Measurements from ENCODE around the genes HUS1 and SUN3.

GRCh38 chr7:45240184-45240388, 82.5 kb downstream of the RAMP3 start:
- RRBS = no CpG with 5 or more reads among the region's 4 CpGs

- RRBS = no CpG with 5 or more reads among the region's 3 CpGs
These were observed 117.3 kb downstream of the ADCY1 start for GRCh38 chr7:45691423-45691857.

DNA sequence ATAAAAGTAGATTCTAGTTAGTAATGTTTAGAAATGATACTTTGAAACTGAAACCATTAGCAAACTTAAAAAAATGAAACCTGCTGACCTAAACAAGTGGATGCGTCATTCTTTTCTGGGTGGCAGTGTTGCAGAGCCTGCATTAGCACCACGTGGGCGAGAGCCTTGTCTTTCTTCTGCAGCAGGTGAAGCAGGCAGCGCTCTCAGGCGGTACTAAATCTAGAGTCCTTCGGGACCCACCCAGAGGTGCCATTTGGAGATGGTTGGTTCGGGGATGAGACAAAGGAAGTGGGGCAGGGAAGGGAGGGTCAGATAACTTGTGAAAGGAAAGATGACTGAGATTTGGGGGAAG, 759.1 kb upstream of the IGFBP3 start:
- RRBS = no CpG with 5 or more reads among the region's 7 CpGs

GRCh38 chr7:46759516-46759974, 822.4 kb downstream of the TNS3 start:
- RRBS = no CpG with 5 or more reads among the region's 8 CpGs

GRCh38 chr7:46763853-46764692, 817.8 kb downstream of the TNS3 start:
- RRBS = no CpG with 5 or more reads among the region's 3 CpGs

- RRBS = no CpG with 5 or more reads among the region's 5 CpGs
These were observed 400.1 kb downstream of the TNS3 start for GRCh38 chr7:47181702-47182399.

DNA sequence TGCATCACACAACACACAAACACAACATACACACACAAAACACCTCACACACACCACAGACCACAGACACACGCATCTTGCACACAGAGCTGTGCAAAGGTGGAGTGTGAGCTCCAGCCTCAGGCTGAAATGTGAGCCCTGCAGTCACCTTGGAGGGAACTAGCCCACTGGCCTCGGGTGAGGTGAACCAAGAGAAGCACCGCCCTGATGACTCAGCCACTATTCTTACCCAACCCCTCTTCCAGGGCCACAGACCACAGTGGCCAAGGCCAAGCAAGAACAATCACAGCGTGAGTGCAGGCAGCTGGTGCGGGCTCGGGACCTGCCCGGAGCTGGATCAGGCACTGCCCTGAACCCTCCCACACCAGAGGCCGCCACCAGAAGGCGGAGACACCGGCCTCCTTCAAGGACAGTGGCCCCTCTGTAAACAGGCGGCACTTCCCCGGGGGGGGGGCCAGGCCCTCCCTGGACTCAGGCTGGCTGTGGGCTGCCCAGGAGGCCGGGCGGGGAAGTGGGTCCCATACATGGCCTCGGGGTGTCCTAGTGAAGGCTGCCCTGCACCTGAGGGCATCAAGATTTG, 106.7 kb downstream of the TNS3 start:
- RRBS = 3% methylated on average over 7 of the region's 15 CpGs

GRCh38 chr7:47570427-47571137, 11.3 kb downstream of the TNS3 start:
- RRBS = 96% methylated on average over 3 of the region's 7 CpGs

DNA sequence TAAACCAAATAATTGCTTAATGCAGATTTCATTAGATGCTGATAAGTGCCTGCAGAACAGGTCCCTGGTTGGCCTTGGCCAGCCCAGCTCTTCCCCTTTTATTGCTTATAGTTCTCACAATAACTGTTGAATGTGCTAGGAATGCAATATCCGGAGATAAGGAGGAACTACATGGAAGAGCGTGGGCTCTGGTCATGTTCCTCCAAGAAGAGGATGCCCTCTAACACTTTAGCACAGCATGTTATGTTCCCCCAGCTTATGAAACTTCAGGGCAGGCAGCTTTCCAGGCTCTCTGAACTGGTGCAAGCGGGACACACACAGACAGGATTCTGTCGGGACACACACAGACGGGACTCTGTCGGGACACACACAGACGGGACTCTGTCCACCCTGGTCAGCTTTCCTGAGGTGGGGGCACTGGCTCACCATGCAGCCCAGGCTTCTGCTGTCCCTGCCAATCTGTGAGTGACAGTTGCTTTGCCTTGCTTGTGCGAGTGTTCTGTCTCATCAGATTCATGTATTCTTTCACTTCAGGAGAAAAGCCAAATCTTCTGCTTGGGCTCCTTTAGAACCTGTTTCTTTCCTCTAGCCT, 141.5 kb downstream of the PKD1L1 start:
- RRBS = no CpG with 5 or more reads among the region's 8 CpGs

- RRBS = under 1% methylated on average over 21 of the region's 65 CpGs
These were observed at the start of gene HUS1 for GRCh38 chr7:47978960-47979846. HUS1 (minus strand) TSS chr7:47979615.

DNA sequence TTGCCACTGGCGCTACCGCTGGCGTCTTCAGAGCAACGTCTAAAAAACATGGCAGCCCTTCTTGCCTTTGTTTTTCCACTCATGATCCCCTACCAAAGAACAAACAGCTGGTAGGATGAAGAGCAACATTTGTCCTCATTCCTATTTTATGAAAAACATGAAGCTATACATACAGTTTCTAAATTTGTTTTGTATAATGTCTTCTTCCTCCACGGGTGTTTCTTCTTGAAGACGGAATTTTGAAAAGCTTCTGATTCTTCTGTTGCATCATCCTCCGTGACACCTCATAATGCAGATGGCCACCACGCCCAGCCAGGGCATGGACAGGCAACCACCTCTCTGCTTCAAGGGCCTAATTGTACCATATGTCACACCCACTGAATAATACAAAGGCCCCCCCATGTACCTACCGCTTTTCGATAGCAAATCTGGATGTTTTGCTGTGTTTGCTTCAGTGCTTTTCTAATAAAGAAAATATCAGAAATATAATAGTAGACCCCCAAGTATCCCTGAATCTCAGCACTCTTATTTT, at the start of gene SUN3:
Gene SUN3, minus strand, starts transcription at position 252 of the 532 bp plus-strand sequence.
- RRBS = no CpG with 5 or more reads among the region's 10 CpGs

DNA sequence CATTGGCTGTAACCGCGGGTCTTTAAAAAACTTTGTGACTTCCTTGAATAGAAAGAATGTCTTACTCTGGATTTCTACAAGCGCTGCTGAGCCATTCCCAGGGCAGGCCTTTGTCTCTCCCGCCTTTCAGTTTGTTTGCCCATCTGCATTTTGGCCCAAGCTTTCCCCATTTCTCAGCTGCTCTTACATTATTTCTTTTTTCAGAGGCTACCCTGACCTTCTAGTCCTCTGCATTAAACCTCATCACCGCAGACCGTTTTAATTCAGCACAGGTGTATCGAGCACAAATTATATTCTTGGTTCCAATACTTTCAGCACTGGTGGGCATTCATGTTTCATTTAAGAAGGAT, 1.5 kb downstream of the UPP1 start:
- RRBS = no CpG with 5 or more reads among the region's 7 CpGs

GRCh38 chr7:48091461-48092163, 2.5 kb downstream of the UPP1 start:
- RRBS = no CpG with 5 or more reads among the region's 7 CpGs

GRCh38 chr7:48110126-48110413, 21.0 kb downstream of the UPP1 start:
- RRBS = no CpG with 5 or more reads among the region's 4 CpGs

DNA sequence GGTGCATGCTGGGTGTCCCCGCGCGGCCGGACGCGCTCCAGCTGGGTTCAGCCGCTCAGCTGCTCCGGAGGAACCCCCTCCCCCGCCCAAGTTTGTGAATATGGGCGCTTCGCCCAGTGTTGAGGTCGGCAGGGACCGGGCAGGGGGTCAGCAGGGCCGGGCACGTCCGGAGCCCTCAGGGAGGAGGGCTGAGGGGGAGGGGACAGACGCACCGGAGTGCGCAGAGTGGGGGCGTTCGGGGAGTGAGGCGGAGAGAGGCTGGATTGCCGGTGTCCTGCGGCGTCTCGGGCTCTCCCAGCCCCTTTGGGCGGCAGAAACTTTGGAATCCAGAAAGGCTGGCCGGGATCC, 684 bp downstream of the VWC2 start:
- RRBS = 81% methylated on average over 26 of the region's 28 CpGs

DNA sequence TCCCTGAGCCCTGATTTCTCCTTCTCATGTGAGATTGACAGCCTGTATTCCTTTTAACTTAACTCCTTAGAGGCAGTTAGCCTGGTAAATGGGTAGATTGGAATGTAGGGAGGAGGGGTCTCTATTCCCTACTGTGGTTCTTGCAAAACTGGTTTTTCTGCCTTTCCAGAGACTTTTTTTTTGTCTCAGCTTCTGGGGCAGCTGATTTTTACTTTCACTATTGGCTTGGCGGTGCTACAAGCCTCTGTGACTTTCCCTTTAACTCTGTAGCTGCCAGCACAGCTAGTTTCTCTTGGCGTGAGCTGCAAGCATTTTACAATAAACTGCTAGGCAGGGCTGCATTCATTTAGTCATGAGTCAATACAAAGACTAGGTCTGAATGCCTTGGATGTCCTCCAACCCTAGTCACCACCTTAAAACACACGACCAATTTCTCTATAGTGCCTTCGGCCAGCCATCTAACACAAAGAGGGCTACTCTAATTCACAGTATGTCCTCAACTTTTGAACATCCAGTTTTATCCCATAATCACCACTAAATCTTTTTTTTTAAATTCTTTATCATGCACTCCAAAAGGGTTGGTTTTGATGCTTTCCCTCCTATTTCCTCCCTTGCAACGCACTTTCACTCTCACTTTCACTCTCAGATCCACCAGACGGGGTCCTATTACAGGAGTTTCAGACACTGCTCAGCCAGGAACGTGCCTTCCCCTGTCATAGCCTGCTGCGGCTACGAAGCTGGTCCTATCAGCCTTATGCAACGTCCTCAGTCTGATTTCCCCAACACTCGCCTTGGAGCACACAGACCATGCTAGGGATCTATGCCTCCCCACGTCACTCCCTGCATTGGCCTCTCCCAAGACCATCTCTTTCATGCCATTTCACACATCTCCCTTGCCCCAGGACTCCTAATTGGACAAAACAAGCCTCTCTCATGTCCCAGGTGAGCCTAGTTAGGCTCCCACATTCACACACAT, 23.6 kb downstream of the ZPBP start:
- RRBS = no CpG with 5 or more reads among the region's 12 CpGs

- RRBS = no CpG with 5 or more reads among the region's 3 CpGs
These were observed 24.5 kb downstream of the SPATA48 start for GRCh38 chr7:50120198-50120553.

GRCh38 chr7:50306855-50308045, 2.7 kb downstream of the IKZF1 start:
- RRBS = no CpG with 5 or more reads among the region's 15 CpGs

GRCh38 chr7:50352261-50352800, 47.8 kb downstream of the IKZF1 start:
- RRBS = no CpG with 5 or more reads among the region's 4 CpGs

DNA sequence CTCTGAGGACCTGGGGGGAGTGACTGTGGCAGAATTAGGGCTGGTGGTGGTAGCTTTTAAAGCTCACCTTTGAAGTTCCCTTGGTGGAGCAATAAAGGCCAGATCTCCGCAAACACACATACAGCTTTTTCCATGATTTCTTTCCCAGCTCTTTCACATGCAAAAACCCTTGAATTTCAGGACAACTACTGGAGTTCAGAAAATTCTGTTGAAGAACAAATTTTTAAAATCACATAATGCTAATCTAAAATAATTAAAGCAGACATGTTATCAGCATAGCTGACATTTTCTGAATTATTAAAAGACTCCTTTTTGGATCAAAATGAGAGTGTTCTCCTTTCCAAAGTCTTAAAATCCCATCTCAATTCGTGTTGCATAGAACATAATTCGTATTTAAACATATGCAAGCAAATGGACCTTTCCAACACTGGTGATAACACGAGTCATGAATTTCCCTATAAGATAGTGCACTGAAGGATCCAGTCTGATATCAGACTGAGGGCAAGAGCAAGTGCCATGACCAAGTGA, 51.0 kb upstream of the DDC start:
- RRBS = no CpG with 5 or more reads among the region's 4 CpGs